ENCODE measurements around the gene RSPH4A.

DNA sequence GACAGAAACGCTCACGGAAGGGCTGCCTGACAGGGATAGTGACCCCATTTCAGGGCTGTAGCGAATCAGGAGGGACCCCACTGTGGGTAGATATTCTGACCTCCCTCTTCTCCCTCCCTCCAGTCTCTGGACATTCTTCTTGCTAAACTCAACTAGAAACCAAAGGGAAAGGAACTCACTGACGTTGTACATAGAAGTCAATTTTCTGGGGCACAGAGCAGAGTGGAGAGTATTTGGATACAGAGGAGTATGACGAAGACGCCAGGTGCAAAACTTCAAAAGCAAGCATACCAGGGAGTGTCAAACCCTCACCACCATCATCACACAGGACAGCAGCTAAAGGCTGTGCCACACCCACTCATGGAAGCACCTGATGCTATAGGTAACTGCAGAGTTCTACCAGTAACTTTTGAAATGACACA is 64.8 kb downstream of the FYN start:
- RRBS: no CpG with 5 or more reads among the region's 6 CpGs

DNA sequence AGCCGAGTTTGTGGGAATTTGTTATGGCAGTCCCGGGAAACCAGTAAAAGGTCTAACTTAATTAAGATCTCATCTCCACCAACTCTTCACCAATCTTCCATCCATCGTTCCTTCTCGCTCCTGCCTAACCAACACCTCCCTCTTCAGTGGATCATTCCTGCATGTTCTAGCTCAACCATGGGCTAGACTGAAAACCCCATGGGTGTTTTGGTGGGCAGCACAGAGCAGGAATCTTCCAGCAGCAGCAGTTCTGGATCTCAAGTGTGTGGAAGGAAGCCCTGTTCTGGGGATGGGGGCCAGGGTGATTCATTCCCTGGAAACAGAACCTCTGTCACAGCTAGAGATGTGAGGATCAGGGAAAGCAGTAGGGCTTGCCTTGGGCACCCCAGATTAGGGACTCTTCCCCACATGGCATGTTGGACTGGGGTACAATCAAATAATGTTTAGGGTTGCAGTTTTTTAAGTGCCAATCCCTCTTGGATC is 13.0 kb downstream of the FYN start:
- RRBS: no CpG with 5 or more reads among the region's 4 CpGs

DNA sequence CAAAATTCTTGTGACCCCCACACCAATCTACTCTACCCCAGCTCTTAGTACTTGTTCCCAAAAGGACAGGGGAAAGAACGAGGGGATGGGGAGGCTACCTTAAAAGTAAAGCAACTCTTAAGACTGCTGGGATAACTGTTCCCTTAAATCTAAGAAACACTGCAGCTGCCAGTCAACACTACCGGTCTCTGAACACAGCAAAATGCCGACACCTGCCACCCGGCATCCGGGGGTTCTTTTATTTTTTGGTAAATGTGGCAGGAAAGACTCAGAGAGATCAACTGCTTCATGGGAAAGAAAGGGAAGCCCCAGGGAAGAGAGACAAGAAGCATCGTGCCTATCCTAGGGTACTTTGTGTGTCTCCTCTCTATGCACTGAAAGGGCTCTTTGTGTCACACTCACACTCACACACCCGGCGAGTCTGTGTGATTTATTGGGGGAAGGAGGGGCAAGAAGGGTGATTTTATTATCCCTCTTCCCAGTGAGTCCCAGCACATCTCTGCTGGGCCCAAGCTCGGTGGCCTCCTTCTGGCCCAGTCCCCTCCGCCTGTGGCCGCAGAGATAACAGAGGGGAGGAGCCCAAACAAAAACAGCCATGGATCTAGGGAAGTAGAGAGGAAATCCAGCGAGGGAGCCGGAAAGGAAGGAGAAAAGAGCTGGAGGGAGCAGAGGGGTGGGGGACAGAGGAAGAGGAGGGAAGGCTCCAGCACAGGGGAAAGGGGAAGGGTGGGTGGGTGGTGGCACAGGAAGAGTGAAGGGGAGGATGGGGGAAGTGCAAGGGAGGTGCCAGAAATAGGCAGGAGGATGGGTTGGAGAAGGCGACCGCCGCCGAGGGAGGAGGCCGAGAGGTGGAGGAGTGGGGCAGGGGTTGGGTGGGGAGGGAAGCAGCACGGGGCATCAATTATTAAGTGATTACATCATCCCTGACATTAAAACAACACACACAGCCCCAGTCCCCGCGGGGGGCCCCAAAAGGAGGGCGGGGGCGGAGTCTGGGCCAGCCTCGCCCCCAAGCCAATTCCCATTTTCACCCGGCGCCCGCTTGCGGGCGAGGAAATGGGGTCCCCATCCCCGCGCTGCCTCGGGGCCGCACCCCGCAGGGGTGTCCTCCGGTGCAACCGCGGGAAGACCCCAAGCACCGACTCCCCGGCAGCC is 1.2 kb downstream of the FYN start:
- RRBS: 6% methylated on average over 16 of the region's 39 CpGs

GRCh38 chr6:112037760-112038366 is 16.0 kb upstream of the CCN6 start:
- RRBS: no CpG with 5 or more reads among the region's 13 CpGs

DNA sequence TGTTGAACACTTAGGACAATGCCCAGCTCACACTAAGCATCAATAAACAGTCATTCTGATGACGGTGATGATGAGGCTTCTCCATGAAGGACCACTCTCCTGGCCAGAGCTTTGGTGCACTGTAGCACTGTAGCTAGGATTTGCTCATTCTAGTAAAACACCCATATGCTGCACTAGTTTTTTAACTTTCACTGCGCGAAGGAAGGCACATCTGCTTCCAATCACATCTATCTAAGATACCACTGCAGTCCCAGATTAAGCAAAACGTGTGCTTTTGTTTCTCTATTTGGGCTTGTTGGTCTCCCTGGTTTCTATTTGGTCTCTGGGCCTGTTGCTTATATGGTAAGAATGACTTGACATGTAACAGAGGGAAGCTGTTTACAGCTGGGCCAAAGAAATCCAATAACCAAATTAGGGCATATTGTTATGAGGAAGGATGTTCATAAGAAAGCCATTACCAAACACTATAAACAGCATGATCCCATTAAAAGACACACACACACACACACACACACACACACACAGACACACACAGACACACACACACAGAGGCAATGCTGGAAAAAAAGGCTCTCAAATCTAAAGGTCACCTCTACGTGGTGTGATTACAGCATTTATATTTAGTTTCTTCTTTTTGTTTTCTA is 62.4 kb downstream of the FAM229B start:
- RRBS: no CpG with 5 or more reads among the region's 5 CpGs

GRCh38 chr6:112250968-112252103 is 3.0 kb downstream of the LAMA4 start:
- RRBS: no CpG with 5 or more reads among the region's 8 CpGs

GRCh38 chr6:112253296-112253867 is 985 bp downstream of the LAMA4 start:
- RRBS: no CpG with 5 or more reads among the region's 9 CpGs

DNA sequence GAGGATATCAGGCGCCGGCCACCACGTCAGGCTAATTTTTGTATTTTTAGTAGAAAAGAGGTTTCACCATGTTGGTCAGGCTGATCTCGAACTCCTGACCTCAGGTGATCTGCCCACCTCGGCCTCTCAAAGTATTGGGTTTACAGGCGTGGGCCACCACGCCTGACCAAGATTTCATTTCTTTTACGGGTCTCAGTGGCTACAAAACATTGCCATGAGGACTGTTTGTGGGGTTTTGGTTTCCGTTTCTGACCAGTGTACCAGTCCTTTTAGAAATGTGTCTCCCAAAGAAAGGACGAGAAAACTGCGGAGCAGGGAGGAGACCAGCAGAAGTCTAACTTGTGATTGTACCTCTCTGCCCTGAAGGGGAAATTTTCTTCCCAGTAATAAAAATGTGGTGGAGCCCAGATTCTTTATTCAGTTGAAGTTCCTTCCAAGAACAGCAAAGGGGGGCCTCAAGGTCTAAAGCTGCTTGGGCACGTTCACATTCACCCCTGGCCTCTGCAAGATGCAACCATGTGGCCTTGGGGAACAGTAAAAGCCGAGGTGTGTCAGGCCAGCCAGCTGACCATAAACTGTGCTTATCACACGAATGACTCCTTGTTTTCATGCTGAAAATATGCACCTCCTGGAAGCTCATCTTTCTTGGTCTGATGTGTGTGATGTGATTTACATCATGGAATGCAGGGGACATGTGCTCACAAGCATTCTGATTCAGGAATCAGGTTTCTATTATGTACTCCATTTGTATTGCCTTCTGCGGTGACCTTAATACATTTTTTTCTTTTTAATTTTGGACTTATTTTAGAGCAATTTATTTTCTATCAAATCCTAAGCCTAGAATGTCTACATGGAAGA is 211.7 kb upstream of the MARCKS start:
- RRBS: no CpG with 5 or more reads among the region's 15 CpGs

DNA sequence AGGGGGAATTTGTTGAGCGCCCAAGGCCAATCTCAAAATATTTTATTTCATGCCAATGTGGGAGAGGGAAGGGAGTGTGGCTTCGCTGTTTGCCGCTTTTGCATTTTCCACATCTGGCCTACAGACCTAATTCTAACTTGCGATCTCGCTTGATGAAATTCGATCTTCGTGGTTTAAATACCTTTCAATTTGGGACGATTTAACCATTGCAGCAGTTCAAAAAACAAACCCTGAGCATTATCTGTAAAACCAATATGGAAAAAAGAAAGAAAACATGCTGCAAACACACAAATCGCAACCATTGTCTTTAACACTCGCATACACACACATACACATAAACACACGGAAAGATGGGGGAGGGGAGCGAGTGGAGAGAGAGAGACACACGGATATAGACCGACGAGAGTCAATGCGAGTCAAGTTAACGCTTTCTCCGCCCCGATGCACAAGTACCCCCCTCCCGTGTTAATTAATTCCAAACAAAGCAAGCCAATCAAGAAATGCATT is 476 bp upstream of the MARCKS start:
- RRBS: no CpG with 5 or more reads among the region's 20 CpGs

- RRBS: no CpG with 5 or more reads among the region's 3 CpGs
Measured at GRCh38 chr6:116048907-116049675, 11.6 kb downstream of the FRK start.

DNA sequence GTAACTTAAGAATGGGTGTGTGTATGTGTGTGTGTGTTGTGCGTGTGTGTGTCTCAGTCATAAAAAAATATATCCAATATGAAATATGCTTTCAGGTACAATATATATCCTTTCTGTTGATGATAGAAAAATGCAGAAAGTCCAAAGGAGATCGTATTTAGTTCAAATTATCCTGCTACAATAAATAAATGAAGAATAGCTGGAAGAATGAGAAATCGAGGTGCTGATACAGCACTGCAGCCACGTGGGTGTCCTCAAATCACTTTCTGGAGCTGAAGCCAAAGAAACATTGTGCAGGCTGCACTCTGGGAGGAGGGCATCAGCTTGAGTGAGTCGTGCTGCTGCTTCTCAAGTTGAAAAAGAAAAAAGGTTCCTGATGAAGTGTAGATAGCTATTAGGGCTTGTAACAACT is 40.4 kb downstream of the DSE start:
- RRBS: no CpG with 5 or more reads among the region's 5 CpGs

DNA sequence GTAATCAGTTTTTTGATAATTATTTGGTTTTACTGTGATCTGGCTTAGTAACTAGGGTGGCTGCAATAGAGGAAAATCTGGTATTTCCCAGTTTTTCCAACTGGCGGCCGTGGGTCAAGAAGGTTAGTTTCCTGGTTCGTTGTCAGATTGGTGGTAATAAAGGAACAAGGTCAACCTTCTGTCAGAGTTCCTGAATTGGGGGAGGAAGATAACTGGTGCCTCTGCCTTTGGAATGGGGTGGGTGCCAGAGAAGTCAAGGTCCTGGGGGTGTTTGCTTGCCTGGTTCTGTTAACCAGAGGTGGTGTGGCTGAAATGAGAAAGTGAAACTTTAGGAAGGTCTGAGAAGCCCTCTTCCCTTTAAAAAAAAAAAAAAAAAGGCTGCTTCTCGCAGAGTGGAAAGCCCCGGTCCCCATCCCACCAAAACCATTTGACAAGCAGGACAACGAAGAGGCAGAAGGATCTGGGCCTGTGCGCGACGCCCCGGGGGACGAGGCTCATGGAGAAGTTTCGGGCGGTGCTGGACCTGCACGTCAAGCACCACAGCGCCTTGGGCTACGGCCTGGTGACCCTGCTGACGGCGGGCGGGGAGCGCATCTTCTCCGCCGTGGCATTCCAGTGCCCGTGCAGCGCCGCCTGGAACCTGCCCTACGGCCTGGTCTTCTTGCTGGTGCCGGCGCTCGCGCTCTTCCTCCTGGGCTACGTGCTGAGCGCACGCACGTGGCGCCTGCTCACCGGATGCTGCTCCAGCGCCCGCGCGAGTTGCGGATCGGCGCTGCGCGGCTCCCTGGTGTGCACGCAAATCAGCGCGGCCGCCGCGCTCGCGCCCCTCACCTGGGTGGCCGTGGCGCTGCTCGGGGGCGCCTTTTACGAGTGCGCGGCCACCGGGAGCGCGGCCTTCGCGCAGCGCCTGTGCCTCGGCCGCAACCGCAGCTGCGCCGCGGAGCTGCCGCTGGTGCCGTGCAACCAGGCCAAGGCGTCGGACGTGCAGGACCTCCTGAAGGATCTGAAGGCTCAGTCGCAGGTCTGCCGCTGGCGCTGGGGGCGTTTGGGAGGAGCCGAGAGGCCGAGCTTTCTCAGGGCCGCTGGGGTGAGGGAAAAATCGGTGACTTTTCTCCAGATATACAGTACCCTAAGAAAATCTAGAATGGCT is 634 bp downstream of the CALHM6 start:
- RRBS: 16% methylated on average over 15 of the region's 85 CpGs

DNA sequence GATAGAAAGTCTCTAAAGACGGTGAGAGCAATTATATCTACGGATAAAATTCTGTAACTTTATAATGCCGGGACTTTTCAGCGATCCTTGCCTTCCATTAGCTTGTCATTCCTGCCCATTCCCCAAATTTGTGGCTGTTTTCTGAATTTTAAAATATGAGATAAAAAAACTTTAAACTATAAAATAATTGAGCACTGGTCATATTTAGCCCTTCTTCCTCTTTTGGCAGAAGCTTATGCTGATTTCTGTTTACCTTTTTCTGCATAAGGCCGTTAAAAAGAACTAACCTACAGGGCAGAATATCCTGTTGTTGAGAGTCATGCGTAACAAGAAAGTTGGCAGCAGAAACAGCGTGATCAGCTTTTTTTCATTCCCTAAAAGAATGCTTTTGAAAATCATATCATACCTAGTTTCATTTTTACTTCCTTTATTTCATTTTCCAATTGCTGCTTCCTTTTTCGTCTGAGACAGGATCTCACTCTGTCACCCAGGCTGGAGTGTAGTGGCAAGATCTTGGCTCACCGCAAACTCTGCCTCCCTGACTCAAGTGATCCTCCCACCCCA is 3.9 kb downstream of the CALHM6 start:
- RRBS: no CpG with 5 or more reads among the region's 9 CpGs

DNA sequence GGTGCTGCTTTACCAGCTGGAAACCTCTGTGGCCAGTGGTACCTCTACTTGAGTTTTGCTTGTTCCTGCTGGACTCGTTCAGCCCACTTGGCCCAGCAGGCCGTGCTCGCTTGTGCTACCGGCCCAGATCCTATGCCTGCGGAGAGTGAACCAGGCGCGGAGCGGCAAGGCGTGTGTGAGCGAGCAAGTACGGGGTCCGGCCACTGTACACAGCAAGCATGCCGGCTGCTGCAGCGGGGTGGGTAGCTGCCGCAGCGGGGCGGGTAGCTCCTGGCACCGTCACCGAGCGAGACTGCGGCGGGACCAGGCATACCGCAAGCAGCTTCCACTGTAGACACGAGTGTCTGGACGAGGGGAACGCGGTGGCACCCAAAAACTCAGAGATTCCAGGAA is 6.4 kb upstream of the RWDD1 start:
- RRBS: 24% methylated on average over 2 of the region's 27 CpGs

DNA sequence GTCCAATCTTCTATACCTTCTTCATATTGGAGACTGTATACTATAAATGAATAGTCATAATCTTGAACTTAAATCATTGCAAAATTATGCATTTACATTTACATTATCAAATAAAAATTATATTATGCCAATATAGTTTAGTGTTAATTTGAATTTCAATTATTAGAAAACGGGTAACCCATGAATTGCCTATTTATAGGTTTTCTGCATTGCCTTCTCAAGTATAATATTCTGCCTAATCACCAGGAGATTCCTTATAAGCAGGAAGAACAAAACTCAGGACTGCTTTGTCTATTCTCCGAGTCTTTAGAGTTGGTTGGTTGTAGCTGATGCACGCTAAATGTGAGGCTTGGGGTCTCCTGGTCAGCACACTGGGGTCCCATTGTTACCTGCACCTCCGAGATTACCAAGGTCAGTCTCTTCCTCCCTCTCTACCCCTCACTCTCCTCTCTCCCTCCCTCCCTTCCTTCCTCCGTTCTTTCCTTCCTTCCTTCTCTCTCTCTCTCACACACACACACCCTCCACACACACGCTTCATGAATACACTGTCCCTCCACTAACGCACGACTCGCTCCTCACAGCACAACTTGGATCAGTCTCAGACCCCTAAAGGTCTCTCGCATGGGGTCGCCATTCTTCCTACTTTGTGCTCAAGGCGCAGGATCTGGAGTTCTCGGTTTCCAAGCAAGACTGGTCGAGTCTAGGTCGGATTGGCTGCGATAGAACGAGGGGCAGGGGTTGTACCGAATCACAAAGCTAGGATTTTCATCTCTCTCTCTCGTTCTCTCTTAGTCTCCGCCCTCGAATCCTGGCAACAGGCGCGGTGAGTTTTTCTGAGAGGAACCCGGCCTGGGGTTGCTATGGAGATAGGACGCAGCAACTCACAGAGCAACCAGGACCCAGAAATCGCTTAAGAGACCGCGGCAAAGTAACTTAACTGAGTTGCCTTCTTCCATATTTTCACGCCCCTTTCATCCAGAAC is at the start of gene RSPH4A:
Gene RSPH4A (plus strand): TSS at position 861 of the 982 bp plus-strand sequence.
- RRBS: no CpG with 5 or more reads among the region's 29 CpGs

- RRBS: no CpG with 5 or more reads among the region's 7 CpGs
Measured at GRCh38 chr6:117015307-117015895, 138.4 kb downstream of the RFX6 start.

GRCh38 chr6:117486249-117486743 is 3.8 kb downstream of the DCBLD1 start:
- RRBS: no CpG with 5 or more reads among the region's 1 CpG

GRCh38 chr6:117698344-117698870 is 23.1 kb downstream of the NUS1 start:
- RRBS: no CpG with 5 or more reads among the region's 1 CpG

- RRBS: no CpG with 5 or more reads among the region's 5 CpGs
Measured at GRCh38 chr6:118012836-118013462, 105.9 kb downstream of the SLC35F1 start.

- RRBS: no CpG with 5 or more reads among the region's 2 CpGs
Measured at GRCh38 chr6:118292711-118292910, 255.5 kb upstream of the PLN start.

Measured in islet of Langerhans (tissue), 1 donor.